A172 (cell line): ENCODE measurements around a stretch of chr11.

- RAMPAGE, long total RNA = no peak
These were observed 777 bp downstream of the TPBGL start for GRCh38 chr11:75240899-75242203.

- RAMPAGE, long total RNA = no peak
These were observed 27.9 kb downstream of the ARRB1 start for GRCh38 chr11:75323469-75324042.

- RAMPAGE, long total RNA = no peak
These were observed 3.6 kb downstream of the RPS3 start for GRCh38 chr11:75402574-75403626.

- RAMPAGE, long total RNA = no peak
These were observed 42.5 kb upstream of the KLHL35 start for GRCh38 chr11:75475279-75476226.

DNA sequence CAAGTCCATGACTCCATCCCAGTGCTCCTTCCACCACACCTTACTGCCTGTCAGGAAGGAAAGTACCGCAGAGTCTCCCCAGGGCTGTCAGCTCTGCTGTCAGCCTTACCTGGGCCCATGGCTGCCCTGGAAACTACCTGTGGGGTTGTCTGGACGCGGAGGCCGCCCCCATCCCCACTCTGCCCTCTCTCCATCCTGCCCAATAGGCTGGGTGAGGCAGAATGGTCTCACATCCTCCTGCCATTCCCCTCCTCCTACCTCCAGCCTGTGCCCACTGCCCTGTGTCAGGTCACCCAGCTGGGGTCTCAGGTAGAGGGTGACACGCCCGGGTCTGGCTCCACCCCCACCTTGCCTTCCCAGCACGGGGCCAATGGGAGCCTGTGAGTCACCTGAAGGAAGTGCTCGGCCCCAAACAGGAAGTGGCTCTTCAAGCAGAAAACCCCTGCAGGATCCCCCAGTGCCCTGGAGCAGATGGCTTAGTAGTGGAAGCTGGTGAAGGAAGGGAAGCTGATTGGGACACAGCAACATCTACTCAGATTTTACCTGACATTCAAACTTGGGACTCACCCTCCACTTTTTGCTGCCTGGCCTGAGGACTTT is 33.6 kb downstream of the GDPD5 start:
- RAMPAGE, long total RNA = no peak

DNA sequence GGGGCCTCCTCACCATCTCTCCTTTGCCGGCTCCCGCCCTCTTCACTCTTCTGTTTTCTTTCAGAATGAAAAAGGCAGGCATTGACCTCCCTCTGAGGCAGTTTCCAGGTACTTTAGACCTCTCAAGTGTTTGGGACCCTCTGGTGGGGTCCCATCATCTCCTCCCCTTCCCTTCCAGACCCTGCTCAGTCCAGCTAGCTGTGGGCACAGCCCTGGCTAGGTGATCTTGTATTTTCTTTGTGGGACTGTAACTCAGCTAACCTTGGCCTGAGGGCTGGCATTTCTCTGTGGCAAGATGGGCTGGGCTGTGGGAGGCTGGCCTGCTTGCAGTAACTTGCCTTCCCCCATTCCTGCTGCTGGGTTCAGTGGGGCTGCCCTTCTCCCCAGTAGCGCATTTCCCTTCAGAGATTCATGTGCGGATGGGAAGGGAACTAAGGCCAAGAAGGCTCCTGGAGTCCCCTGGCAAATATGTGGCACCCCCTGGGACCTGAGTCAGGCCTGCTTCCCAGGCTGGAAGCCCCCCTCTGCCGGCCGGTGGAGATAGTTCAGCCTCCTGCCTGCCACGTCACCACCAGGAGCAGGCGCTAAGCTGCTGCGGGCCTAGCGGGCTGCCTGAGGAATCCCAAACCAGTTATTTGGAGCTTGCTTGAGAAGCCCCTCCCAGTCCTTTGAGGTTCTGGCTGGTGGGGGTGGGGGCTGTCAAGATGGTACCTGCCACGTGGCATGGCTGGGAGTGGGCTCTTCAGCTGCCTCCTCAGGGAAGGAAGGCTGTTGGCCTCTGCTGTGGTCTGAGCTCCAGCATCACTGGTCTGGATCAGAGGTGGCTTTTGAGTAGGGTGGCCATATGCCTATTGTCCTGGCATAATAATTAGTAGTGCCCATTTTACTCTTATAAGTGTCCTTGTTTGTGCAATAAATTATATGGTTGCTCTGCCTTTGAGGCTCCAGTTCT is 1.9 kb downstream of the SERPINH1 start:
- RAMPAGE, long total RNA = no peak

DNA sequence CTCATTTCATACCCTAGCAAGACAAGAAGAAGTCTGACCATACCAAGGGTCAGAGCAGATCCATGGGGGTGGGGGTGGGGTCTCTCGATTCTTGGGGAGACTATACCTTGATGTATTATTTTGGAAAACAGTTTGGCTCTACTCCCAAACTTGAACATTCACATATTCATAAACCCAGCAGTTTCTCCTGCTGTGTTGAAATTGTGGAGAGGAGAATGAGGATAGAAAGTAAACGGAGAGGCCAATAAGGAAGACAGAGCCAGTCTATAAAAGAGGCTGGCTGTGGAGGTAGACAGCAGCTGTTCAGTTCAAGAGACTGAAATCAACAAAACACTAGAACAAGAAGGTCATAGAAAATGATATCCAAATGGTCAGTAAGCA is 2.0 kb upstream of the MOGAT2 start:
- RAMPAGE, long total RNA = no peak

DNA sequence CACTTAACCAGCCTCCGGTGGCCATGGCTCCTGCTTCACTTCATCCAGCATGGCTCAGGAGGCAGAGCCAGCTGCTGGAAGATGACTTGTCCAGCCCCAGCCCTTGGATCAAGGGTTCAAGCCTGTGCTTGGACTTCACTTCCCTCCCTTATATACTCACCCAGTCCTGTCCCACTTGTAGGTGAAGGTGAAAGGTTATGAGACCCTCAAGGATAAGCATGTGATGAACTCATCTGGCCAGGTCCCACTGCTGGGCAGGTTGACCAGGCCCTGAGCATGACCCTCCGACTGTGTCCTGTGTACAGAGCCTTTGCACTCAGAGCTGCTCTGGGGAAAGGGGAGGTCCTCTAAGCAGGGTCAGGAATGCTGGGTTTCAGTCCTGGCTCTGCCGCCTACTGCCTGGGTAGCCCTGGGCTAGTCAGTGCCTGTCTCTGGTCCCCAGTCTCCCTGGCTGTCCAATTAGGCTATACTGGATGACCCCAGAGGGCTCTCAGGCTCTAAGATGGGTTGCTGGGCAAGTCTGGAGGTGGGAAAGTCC is 14.0 kb downstream of the DGAT2 start:
- RAMPAGE, long total RNA = no peak

DNA sequence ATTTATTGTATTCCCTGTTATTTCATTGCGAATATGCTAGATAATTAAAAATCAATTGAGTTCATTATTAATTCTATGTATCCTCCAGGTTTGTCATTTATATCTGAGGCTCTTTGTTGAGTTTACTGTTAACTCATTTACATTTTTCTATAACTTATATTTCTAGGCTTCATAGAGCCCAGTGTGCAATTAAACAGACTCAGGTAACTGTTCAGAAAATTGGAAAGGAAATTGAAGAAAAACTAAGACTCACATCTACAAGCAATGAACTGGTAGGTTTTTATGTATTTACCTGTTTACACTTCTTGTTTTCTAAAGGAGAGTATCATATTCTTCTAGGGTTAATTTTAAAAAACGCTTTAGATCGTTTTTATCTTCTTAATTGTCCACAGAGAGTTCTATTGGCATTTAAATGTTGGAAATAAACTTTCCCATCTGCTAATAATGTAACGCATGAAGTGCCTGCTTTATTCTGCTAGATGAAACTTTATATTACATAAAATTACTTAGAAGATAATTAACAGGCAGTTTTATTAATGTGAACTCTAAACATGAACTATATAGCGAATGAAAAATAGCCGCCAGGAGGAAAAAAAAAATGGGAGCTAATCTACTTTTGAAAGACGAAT is 146.4 kb downstream of the UVRAG start:
- RAMPAGE, long total RNA = no peak

DNA sequence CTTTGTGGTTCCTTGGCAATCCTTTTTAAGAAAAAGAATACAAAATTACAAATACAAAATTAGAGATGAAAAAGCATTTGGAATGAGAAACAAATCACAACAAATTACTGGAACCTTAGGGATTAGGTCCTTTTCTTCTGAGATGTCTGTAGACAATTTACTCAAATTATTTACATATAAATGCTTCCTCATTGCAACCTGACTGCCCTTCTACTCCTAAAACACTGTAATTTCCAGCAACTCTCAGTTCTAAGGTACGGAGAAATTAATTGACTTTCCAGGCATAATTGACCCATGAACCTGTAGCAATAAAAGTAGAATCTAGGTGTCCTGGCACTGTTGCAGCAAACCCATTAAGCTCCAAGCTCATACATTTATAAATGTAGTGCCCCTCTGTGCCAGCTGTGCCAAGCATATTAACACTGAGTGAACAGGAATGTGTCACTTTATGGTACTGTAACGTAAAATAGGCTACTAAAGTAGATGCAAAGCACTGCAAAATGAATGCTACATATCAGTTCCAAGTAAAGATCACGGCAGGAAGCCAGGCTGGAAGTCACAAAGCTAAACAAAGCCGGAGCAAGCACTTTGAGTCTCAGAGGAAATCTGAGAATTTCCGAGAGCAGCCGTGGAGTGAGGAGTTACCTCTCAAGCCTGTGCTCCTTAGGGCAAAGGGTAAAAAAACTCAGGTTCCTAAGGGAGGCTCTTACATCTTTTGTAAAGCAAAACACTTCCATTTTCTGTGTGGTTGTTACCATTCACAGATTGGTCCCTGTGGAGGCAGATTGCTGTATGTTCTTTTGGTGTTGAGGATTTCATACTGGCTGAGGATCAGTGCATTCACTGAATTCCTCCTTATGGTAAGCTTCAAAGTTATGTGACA is 85.8 kb downstream of the WNT11 start:
- RAMPAGE, long total RNA = no peak

DNA sequence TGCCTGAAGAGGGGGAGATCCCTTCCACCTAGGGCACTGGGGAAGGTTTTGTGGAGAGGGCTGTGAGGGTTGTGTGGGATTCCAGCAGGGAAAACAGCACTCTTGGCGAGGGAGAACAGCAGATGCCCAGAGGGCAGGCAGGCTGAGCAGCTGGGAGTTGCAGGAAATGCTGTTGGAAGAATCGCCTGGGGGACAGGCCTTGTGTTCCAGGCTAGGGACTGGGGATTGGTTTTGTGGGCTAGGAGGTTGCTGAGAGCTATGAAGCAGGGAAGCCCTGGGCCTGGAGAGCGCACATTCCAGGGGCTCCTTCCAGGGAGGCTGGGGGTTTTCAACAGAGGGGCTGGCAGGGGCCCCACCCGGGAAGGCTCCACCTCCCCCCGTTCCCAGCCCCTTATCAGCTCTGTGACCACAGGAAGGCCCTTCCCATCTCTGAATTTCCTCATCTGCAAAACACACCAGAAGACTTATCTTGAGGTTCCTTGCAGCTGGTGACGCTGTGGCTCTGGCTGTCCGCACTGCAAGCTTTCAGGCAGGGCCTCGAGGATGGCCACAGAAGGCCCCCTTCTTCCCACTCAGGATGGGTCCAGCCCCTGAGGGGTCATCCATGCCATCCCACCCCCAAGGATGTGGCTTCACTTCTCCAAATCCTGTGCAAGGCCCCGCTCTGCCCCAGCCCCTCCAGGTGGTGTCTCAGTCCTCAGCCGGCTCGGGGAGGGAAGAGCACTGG is 21.7 kb downstream of the WNT11 start:
- RAMPAGE, long total RNA = no peak

- RAMPAGE, long total RNA = no peak
These were observed 4.4 kb upstream of the WNT11 start for GRCh38 chr11:76210415-76211335.

DNA sequence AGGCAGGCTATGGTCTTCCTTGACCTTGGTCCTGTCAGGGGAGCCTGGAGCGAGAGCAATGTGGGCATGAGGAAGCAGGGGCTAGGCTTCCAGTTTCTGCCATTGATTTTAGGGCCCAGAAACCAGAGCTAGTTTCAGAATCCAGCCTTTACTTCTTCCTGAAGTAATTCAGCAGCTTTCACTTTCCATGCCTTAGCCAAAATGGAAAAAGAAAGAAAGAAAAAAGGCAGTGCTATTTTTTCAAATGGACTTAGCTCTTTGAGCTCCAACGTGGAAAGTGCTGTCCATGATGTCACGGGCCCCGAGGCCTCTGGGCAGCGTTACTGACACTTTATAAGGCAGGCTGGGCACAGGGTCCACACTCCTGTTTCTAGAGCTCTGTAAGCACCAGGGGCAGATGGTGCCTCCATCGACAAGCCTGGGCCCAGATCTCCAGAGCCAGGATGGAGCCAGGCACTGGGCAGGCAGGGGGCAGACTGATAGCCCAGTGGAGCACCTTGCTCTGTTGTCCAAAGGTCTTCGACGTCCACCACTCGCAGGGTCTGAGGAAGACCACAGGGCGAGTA is 21.8 kb upstream of the WNT11 start:
- RAMPAGE, long total RNA = no peak

- RAMPAGE, long total RNA = no peak
These were observed 1.5 kb downstream of the THAP12 start for GRCh38 chr11:76379119-76380166.

GRCh38 chr11:76501066-76502302 is 56.7 kb downstream of the EMSY start:
- RAMPAGE, long total RNA = no peak

GRCh38 chr11:76617499-76617984 is 53.0 kb downstream of the LRRC32 start:
- RAMPAGE, long total RNA = no peak

DNA sequence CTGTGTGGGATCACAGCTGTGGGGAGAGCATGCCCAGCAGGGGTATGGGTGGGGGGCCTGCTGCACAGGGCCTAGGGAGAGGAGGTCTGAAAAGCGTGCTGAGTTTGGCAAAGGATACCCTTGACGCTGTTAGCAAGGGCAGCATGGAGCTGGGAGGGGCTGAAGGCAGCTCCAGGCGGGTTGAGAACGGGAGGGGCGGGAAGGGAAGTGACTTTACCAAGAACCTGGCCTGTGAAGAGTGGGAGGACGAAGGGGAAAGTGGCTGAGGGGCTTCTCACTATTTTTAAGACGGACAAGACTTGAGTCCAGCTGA is 13.8 kb downstream of the LRRC32 start:
- RAMPAGE, long total RNA = no peak

GRCh38 chr11:76744699-76745217 is 38.4 kb upstream of the TSKU start:
- RAMPAGE, long total RNA = no peak

DNA sequence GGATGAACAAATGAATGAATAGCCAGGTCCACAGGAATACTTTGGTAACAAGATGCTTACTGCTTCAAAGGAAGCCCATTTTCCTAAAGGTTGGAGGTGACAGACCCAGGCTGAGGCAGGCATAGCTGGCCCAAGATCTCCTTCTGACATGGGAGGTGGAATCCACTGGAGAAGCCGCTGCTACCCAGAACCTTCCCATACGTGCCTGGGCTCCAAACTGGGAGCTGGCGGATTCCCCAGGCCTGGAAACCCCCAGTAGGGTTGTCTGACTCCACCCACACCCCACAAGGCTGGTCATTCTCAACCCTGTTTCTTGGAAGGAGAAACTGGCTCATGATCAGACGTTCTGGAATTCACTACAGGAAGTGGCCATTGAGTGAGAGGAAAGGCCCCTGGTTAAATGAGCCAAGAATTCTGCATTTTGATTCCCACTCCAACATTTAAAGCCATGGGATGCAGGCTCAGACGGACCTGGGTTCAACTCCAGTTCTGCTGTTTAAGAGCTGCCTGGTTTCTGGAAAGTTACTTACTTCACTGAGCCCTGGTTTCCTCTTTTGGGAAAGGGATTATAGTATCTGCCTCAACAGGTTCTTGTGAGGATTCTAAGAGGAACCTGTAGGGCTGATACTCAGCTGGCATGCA is 19.5 kb upstream of the TSKU start:
- RAMPAGE, long total RNA = no peak

- RAMPAGE, long total RNA = no peak
These were observed 15.3 kb upstream of the TSKU start for GRCh38 chr11:76767691-76768479.